Diencephalon (tissue), 2 donors: ENCODE measurements around a stretch of chr9.

GRCh38 chr9:129962686-129963720, 80.0 kb downstream of the FNBP1 start:
- RAMPAGE, long total RNA = no peak

DNA sequence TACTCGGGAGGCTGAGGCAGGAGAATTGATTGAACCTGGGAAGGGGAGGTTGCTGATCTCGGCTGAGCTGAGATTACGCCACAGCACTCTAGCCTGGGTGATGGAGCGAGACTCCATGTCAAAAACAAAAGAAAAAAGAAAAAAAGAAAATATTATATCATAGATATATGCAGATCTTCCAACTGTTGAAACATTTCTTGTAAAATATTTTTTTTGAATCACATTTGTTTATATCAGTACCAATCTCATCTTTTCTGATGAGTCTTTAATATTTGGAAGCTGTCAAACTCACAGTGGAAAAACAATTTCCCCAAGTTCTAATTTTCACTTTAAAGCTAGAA, 42.6 kb downstream of the FNBP1 start:
- RAMPAGE, long total RNA = no peak

DNA sequence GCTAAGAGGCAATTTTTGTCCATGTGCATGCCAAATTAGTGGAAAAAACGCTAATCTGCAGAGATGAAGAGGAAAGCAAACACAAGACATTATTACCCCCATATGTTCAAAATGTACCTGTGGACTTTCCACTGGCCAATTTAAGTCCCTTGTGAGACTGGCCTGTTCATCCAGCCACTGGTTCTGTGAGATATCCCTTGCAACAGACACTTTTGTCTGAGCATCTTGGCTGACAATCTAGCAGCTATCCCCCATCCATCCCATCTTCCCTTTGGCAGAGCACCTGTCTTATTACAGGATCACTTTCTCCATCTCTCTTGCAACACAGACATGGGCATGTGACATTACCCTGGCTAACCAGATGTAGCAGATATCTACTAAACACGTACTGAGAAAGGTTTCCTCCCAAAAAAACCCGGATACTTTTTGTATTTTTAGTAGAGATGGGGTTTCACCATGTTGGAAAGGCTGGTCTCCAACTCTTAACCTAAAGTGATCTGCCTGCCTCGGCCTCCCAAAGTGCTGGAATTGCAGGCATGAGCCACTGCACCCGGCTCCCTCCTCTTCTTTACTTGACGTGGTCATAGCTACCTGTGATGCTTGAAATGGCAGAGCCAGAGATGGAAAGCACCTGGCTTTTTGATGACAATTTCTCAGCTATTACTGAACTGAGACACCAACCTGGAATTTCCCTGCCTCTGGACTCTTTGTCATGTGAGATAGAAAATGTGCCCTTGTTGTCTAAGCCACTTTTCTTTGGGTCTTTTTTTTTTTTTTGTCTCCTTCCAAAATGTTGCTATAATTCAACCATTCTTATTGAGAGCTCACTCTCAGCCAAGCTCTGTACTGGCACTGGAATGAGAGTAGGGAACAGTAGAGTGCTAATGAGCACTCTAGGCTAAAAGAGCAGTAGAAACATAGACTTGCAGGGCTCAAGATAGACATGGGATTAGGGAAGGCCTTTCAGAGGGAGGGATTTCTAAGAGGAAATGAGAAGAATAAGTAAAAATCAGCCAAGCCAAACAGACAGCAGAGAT, 32.7 kb downstream of the FNBP1 start:
- RAMPAGE, long total RNA = no peak

GRCh38 chr9:130107346-130108061, 53.8 kb downstream of the GPR107 start:
- RAMPAGE, long total RNA = no peak

DNA sequence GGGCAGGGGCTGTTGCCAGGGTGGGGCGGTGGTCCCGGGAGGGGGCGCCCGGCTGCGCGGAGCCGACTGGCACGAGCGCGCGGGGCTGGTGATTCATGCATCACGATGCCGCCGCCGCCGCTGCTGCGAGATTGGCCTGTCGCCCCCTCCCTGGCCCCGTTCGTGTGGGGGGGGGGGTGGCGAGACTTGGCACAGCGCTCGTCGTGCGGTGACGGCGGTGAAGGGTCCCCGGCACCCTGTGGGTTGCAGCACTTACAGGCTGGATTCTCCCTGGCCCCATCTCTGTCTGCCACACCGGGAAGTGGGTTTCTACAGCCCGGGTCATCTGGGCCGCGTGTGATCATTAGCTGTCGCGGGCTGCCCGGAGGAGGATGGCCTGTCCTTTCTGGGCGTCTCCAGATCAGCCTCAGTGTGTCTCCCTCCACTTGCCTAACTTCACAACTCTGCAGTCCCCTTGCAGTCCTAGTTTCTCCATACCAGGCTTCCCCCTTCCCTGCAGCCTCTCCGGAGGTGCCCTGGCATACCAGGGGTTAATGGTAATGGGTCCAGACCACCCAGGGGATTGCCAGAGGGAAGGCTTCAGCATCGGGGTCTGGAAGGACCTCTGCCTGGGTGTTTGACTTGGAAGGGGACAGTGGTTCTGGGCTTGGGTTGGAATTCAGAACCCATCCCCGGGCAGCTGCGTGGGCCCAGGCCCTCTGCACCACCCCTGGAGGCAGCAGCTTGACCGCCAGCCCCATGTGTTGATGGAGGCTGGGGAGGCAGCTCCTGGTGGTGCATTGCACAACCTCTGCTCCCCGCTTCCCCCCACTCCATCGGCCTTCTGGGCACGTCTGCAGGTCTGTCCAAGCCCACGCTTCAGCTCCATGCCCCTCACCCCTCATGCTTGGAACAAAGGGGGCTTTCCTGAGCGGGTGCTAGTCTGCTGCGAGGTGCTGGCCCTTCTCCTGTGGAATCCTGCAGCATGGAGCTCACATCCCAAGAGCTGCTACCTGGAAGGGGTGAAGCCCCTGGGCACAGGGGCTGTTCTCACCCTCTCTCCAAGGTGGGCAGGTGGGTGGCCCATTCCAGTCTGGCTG, 1.2 kb downstream of the NCS1 start:
- RAMPAGE, long total RNA = no peak

DNA sequence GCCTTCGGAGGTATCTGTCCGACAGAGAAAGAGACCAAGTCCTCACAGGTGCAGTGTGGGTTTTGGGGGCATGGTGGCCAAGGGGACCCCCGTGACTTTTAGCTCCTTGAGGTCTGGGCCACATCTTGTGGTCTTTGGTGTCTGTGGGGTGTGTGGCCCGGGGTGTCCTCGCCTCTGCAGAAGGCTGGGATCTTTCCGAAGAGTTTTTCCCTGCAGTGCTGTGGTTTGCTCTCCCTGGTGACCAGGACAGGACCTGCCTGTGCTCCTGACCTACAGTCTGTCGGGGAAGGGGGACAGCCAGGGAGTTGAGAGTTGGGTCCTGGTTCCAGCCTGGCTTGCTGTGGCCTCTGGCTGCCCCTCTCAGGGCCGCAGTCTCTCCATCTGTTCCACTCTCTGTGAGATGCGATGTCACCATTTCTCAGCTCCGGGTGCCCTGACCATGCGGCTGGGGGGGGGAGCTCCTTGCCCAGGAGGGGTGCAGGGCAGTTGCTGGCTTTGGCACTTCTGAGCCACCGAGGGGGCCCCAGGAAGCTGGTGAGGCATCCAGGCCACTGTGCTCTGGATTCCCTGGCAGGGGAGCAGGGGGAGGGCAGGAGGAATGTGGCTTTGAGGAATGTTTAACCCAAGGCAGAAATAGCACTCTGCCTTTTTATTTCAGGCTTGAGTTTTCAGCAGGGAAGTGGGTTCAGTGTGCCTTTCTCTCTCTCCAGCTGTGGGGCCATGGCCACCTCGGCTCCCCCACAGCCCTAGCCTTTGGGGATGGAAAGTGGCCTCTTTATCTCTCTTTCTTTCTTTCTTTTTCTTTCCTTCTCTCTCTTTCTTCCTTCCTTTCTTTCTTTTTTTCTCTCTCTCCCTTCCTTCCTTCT, 10.9 kb downstream of the NCS1 start:
- RAMPAGE, long total RNA = no peak

GRCh38 chr9:130184960-130185957, 13.1 kb downstream of the NCS1 start:
- RAMPAGE, long total RNA = no peak

GRCh38 chr9:130186684-130186997, 14.4 kb downstream of the NCS1 start:
- RAMPAGE, long total RNA = no peak

DNA sequence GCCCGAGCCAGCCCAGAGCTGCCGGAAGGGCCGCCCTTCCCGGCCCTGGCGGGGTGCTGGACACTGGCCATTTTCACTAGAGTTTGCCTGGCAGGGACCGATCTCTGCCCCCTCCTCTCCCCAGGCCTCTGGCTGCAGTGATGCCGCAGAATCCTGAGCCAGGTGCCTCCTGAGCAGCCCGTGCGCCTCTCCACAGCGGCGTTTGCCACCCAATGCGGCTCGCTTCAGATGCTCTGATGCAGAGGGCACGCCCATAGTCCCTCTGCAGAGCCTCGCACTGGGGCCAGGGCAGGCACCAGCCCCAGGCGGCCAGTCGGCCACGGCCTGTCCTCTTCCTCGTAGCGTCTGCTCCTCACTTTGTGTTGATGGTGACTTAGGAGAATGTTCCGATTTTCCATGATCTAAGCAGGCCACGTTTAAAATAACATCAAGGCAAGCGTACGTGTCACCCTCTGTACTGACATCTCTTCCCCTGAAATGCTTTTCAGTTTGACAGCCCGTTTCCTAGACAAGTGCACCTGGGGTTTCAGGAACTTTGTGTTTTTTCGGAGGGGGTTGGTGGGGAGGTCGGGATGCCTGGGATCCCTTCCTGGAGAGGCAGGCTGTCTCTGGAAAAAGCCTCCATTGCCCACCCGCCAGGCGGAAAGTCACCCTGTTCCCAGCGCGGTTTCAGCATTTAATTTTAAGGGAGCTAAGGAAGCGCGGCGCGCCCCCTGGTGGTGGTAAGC, 29.8 kb upstream of the HMCN2 start:
- RAMPAGE, long total RNA = no peak

GRCh38 chr9:130290097-130290746, 24.7 kb downstream of the HMCN2 start:
- RAMPAGE, long total RNA = no peak

DNA sequence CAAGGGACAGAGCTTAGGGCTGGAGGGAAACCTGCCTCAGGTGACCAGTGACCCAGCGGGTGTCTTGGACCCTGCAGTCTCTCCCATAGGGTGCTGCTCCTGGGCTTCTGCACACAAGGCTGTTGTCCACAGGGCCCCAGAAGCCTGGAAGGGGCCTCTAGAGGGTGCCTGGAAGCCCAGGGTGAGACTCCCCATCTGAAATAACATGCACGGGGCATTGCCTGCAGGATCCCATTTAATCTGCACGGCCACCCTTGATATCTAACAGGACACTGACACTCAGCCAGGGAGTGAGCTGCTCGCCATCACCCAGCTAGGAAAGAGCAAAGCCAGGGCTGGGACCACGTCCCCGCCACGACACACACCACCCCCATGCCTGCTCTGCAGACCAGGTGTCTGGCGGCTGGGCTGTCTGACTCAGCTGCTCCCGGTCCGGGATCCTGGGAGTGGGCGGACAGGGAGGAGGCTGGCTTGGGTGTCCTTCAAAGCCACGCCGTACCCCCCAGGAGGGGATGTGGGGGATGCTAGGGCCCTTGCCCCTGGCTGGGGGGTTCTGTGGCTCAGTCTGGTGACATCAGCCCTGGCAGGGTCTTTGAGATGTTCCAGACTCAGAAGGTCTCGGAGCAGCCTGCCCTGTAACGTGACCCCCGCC, 62.1 kb downstream of the HMCN2 start:
- RAMPAGE, long total RNA = no peak

- RAMPAGE, long total RNA = no peak
Observed at GRCh38 chr9:130330570-130330919, 65.0 kb downstream of the HMCN2 start.

- RAMPAGE, long total RNA = no peak
Observed at GRCh38 chr9:130393326-130394112, 51.2 kb upstream of the ASS1 start.

- RAMPAGE, long total RNA = no peak
Observed at GRCh38 chr9:130427888-130428786, 16.6 kb upstream of the ASS1 start.

- RAMPAGE, long total RNA = no peak
Observed at GRCh38 chr9:130447883-130448576, 3.3 kb downstream of the ASS1 start.

GRCh38 chr9:130494710-130495083, 49.9 kb downstream of the ASS1 start:
- RAMPAGE, long total RNA = no peak

DNA sequence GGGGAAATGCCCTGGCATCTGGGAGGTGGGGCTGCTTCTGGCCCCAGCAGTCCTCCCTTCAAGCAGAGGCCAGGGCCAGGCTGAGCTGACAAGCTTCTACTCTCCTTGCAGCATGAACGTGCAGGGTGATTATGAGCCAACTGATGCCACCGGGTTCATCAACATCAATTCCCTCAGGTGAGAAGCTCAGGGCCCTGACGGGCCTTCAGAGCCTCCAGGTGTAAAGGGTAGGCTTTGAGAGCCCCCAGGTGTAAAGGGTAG, 54.6 kb downstream of the ASS1 start:
- RAMPAGE, long total RNA = no peak

DNA sequence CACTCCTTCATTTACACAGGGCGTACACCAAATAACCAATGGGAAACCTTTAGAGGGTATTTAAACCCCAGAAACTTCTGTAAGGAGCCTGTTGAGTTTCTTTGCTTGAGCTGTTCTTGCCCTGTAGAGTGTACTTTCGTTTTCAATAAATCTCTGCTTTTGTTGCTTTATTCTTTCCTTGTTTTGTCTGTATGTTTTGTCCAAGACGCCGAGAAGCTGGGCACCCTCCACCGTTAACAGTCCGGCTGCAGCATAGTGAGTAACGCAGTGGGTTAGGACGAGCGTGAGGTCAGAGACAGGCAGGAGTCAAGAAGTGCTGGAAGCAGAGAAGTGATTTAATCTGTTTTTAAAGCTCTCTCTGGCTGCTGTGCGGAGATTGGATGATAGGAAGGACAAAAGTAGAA, 3.4 kb upstream of the EXOSC2 start:
- RAMPAGE, long total RNA = no peak

- RAMPAGE, long total RNA = no peak
Observed at GRCh38 chr9:130788782-130789883, 45.9 kb upstream of the ABL1 start.

- RAMPAGE, long total RNA = no peak
Observed at GRCh38 chr9:130897922-130898284, 1.3 kb upstream of the QRFP start.